Gallbladder (tissue), 1 donor: Measurements from ENCODE around the genes ZNF699 and PDE4A.

DNA sequence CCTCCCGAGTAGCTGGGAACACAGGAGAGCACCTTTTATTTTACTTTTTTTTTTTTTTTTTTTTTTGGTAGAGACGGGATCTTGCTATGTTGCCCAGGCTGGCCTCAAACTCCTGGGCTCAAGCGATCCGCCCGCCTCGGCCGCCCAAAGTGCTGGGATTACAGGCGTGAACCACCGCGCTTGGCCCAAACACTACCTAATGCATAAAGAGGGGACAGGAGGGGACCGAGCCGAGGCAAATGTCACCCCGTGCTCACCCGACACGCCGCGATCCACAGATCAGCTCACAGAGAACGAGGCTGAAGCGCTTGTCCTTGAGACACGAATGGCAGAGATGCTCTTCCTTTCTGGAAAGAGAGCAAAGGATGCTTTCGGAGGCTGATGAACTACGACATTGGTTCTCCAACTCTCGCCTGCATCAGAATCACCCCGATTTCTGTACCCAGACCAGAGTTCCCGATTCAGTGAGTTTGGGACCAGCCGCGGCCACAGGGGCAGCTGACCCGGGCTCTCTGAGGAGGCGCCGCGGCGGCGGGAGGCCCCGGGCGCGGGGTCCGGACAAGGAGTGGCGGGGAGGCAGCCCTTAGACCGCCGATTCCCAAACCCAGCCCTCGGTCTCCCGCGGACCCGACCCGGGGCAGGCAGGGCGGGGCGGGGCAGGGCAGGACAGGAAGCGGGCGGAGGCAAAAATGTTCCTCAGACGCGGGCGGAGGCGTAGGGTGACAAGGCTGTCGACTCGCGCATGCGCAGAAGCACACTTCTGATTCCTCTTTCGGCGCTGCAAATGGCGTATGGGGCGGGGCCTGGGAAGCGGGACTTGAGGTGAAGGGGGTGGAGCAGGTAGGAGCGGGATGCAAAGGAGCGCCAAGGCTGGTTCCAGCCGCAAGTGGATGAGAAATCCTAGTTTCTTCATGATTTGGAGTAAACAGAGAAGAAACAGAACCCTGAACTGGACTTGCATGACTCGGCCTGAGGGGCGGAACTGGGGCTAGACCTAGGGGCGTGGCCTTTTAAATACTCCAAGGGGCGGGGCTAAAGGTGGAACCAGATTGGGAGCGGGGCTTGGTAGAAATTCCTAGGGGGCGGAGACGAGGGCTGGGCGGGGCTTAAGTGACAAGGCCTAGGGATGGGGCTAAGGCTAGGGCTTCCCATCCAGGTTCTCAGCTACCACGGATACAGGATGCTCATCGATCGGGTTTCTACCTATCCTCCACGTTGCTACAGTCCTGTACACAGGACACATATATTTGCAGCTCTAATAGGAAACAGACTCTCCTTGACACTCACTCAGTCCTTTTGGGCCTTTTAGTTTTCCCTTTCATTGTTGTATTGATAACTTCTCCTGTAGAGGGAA lies at the start of gene ZNF699:
TSS of gene ZNF699 (minus strand) at position 746 of the 1,354 bp plus-strand sequence.
- PRO-cap: bidirectional peak, plus-strand start at position 464 of the sequence, minus-strand start at position 420 of the sequence; bidirectional peak, plus-strand start at position 843 of the sequence, minus-strand start at position 596 of the sequence; unidirectional peak, minus-strand start at position 984 of the sequence

GRCh38 chr19:9323232-9323685 lies 720 bp upstream of the ZNF559 start:
- PRO-cap: no peak

DNA sequence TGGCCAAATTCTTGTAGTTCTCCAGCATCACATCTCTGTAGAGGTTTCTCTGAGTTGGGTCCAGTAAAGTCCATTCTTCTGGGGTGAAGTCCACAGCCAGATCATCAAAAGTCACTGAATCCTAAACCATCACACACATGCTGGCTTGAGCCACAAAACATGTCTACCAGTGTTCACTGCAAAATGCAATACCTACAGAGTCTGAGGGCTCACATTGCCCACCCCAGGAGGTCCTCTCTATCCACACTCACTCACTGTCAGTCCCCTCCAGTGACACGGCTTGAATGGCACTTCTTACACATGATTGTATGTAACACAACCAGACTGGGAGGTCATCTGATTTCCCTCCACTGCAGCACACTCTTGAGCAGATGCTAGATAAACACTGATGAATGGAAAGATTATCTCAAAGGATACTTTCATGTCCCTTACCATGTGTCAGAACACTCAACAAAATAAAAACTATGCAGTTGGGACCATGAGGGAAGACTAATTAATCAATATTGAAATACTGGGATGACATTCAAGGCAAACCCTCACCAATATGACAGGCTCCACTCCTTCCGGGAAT lies 16.8 kb downstream of the ZNF266 start:
- PRO-cap: no peak

DNA sequence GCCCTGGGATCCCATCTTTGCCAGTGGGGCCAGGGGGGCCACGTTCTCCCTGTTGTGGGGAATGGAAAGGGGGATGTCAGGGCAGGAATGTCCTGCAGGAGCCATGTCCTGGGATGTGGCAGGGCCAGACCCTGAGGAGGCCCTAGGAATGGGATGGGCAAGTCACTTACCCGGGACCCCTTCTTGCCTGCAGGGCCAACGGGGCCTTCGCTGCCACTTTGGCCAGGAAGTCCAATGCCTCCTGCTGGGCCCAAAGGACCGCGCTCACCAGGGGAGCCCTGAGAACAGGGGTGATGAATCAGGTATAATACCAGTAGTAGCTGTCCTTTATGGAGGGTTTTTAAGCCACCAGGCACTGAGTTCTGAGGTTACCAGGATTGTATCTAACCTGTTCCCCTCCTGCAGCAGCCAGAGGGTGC lies 32.9 kb downstream of the COL5A3 start:
- PRO-cap: no peak

DNA sequence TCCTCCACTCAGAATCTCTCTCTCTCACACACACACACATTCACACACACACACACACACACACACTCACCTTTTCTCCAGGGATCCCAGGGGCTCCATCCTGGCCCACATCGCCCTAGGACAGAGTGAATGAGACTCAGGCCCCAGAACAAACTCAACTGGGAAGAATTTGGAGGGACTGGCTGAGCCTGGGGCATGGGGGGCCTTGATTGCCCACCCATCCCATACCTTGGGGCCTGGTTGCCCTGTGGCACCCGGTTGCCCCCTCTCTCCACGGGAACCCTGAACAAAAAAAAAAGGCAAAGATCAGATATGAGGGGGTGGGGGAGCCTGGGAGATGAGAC lies 29.8 kb downstream of the COL5A3 start:
- PRO-cap: no peak

DNA sequence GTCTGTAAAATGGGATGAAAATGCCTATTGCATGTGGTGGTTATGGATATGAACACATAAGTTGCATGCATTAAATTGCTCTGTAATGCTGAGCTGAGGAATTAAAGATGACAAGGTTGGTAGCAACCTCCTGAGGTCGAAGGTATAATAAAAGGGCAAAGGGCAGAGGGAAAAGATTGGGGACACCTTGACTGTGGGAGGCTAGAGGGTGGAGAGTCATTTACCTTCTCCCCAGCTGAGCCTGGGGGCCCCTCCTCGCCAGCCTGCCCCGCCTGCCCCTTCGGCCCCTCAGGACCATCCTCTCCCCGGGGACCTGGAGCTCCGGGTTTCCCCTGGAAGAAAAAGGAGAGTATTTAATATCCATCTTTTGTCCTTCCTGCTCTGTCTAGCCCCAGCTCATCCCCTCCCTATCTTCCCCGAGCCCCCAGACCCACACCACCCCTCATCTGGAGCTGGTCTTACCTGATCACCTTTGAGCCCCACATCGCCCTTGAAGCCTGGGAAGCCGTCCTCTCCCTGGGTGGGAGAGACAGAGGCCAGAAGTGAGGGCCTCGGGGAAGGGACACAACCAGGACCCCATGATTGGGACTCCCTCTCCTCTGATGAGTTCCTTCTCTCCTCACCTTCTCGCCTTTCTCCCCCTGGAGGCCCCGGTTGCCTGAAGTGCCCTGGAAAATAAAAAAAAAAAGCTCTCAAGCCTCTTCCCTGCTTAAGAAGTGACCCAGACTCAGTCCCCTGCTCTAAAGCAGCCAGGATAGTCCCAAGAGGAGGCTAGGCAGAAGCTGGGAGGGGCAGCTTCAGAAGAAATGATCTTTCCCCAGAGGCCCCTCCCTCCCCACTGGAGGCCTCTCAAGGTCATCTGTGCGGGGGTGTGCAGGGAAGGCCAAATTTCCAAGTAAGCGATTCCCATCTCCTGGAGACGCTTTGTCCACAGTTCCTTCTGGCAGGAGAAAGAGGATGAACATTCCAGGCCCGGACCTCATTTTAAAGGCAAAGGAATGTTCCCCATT lies 23.9 kb downstream of the COL5A3 start:
- PRO-cap: no peak

GRCh38 chr19:10000140-10000731 lies 10.1 kb downstream of the COL5A3 start:
- PRO-cap: no peak

DNA sequence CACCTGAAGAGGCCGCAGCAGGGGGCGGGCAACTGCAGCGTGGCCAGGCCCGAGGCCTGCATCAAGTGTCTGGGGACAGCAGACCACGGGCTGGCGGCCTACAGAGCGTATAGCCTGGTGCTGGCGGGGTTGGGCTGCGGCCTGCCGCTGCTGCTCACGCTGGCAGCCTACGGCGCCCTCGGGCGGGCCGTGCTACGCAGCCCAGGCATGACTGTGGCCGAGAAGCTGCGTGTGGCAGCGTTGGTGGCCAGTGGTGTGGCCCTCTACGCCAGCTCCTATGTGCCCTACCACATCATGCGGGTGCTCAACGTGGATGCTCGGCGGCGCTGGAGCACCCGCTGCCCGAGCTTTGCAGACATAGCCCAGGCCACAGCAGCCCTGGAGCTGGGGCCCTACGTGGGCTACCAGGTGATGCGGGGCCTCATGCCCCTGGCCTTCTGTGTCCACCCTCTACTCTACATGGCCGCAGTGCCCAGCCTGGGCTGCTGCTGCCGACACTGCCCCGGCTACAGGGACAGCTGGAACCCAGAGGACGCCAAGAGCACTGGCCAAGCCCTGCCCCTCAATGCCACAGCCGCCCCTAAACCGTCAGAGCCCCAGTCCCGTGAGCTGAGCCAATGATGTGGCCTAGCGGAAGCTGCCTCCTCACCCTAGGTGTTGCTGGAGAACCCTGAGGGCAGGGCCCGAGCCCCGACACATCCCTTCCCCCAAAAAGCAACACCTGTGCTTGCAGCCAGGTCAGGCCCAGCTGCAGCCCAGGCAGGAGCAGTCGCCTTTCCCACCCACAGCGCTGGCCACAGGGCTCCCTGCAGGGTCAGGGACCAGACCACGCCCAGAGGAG lies 2.8 kb downstream of the P2RY11 start:
- PRO-cap: no peak

GRCh38 chr19:10118722-10119367 lies 854 bp downstream of the EIF3G start:
- PRO-cap: no peak

DNA sequence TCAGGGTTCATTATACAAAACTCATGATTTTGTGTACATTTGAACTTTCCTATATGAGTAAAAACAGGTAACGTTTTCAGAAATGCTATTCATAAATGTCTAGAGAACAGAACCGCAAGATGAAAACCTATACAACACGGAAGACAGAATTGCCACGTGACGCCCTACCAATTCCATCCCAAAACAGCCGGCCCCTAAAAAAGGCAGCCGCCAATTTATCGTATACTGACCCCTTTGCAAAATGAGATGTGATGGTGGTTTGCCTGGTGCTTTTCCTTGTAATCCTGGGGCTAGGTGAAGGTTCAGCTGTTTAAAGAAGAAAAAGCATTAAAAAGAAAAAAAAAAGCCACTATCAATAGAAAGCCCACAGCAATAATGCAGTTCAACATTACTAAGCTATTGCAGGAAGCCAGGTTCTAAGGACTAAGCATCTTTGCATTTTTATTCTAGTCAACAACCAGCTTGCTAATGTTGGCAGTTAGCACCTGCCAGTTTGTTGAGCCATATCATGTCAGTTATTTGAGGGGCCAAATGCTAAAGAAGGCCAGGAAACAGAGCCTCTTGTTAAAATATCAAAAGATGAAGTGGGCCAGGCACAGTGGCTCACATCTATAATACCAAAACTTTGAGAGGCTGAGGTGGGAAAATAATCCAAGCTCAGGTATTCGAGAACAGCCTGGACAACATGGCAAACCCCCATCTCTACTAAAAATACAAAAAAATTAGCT lies 17.5 kb downstream of the DNMT1 start:
- PRO-cap: no peak

DNA sequence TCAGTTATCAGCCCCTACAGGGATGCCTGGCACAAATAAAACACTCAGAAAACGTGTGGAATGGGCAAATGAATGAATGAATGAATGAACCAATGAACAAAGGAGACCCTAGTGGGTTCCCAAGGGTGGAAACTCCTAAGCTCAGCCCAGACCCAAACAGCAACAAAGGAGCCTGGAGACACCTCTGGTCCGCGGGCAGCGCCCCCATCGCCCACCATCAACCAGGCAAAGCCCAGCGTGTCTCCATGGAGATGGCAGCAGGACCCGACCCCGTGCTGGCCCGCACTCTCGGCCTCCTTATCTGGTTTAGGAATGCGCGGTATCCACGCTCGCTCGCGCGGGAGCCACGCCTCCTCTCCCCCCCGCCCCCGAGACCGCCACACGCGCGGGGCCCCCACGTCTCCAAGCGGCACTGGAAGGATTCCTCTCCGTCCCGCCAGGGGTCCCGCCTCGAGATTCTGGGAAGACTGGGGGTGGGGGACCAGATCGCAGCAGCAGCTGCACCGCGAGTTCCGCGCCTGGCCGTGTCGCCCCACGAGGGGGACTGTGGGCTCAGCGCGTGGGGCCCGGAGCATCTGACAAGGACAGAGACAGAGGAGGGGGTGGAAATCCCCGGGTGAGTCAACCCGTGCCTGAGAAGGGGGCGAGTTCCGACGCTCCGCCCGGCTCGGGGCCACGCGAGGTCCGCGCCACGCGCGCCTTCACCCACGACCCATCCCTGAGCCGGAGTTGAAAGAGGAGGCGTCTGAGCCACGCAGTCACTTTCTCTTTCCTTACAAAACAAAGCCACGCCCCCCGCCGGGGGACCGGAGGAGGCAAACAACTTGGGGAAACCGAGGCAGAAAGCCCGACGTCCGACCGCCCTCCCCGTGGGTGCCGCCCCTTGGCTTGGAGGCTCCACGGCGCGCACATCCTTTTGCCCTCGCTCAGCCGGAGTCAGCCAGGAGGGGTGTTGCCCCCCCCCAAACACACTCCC lies 932 bp downstream of the S1PR2 start:
- PRO-cap: unidirectional peak, plus-strand start at position 412 of the sequence; unidirectional peak, plus-strand start at position 465 of the sequence; bidirectional peak, plus-strand start at position 879 of the sequence, minus-strand start at position 546 of the sequence

DNA sequence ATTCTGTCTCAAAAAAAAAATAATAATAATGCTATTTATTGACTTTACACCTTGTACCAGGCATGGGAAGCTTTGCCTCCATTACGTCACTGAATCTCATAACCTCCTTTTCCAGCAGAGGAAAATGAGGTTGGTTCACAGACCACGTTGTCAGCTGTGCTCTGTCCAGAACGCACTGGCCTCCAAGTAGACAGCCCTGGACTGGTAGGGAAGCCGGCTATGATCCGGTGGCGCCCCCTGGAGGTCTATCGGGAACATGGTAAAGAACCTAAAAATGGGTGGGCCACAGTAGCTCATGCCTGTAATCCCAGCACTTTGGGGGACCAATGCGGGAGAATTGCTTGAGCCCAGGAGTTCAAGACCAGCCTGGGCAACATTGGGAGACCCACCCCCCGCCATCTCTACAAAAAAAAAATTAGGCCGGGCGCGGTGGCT lies 1.9 kb upstream of the MRPL4 start:
- PRO-cap: no peak

DNA sequence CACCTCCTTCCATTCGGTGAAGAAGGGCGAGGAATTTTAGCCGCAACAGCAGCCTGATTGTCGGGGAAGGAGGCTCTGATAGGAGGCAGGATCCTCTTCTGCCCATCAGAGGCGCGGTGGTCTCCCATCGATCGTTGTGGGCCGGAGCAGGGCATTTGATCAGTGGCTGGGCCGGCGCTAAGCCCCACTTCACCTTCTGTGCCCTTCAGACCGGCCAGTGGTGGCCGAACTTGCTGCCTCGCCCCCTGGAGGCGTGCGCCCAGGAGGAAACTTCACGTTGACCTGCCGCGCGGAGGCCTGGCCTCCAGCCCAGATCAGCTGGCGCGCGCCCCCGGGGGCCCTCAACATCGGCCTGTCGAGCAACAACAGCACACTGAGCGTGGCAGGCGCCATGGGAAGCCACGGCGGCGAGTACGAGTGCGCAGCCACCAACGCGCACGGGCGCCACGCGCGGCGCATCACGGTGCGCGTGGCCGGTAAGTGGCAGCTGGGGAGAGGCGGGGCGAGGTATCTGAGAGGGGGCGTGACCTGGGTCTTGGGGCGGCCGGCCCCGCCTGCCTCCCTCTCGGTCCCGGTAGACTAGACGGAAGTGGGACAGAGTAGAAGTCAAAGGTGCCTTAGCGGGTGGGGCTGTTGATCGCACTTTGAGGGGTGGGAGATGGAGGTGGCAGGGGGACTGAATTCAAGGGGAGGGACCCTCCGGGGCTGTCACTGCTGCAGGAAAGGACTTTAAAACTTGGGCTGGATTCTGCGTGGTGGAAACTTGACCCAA lies 5.6 kb downstream of the ICAM5 start:
- PRO-cap: no peak

DNA sequence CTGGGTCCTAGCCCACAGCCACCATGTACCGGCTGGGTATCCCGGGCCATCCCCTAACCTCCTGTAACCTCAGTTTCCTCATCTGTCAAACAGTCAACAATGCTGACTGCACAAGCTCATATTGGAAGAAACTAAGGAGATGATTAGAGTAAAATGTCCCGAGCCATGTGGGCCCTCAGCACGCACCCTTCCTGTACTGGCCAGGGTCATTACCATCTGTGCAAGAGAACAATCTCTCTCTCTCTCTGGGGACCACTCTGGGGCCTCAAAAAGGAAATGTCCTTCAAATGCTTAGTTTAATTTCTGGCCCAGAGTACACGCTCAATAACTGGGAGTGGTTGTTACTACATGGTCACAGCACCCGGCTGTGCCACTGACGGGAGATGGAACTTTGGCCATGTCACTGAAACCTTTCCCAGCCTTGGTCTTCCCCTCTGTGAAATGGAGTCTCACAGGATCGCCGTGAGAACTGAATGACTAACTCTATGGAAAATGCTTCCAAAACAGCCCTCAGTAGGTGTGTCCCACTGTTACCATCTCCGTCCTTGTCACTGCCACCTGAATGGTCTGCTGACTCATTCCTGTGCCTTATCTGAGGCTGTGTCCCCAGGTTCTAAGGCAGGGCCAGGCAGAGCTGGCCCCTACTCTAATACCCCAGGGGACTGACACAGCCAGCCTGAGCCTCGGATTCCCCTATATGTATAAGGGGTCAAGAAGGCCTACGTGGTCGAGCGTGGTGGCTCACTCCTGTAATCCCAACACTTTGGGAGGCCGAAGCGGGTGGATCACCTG lies 4.7 kb downstream of the CDC37 start:
- PRO-cap: no peak

GRCh38 chr19:10416147-10417337 lies 3.8 kb upstream of the PDE4A start:
- PRO-cap: bidirectional peak, plus-strand start at chr19:10416859, minus-strand start at chr19:10416583

GRCh38 chr19:10420424-10420822 lies at the start of gene PDE4A:
Gene PDE4A, plus strand, starts transcription at chr19:10420538.
- PRO-cap: no peak

GRCh38 chr19:10559615-10560128 lies 6.1 kb downstream of the KRI1 start:
- PRO-cap: no peak

- PRO-cap: no peak
These were observed 931 bp downstream of the KRI1 start for GRCh38 chr19:10564723-10565435.

GRCh38 chr19:10604029-10605255 lies 17.3 kb upstream of the AP1M2 start:
- PRO-cap: no peak

GRCh38 chr19:10625869-10626193 lies 478 bp downstream of the SLC44A2 start:
- PRO-cap: no peak